ENCODE measurements around a stretch of chr5.

DNA sequence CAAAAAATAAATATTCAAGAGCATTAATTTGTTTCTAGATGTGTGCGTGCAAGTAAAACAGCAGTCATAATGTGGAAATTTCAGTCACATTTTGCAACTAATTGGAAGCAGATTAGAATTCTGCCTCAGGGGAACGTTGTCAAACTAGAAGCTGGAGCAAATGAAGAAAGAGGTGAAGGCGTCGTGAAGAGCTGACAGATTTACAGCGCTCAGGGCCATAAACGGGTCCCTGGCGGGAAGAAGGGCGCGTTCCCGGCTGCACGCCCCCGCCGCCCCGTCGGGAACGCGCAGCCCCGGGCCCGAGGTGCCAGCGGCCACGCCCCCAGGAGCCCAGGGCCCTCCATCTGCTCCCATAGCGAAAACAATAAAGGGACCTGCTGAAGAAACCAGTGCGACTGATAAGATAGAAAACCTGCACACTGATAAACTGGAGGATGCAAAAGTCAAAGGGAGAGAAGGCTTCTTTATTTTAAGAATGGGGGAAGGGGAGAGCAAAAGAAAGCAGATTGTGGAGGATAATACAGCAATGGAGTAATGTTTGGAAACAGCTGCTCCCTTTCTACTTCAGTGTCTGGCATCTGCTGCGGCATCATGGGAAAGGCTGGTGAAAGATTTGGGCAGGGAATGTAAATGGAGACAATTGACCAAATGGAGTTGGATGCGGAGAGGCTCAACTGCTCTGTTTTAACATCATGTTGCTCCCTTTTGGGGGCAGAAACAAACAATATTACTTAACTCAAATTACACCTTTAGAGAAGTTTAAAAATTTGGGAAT, 11.1 kb downstream of the ZNF608 start:
- PRO-cap = no peak
- RRBS, 2 experiments = 6 to 12% methylated on average over 9 of the region's 25 CpGs

- PRO-cap = no peak
- RRBS, 2 experiments = 96 to 100% methylated on average over 1 of the region's 6 CpGs
Observed at GRCh38 chr5:124951457-124952233, 205.2 kb upstream of the ZNF608 start.

DNA sequence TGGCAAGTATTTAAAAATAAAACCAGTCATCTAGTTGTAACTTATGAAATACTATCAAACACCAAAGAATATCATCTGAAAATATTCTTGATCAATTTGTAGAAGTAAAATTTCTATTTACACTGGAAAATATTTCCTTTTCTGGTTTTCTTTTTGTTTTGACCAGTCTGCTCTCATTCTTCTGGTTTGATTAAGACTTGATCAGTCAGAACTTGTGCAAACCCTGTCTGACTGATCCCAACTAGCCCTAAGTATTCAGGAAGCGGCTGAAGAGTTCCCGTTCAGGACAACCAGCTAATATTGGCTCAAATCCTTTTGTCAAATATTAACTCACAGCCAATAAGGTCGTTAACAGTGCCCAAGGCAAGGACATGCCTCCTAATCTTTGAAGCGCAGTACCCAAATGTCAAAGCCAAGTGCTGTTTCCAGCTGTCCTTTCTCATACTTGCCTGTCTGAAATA, 266.2 kb upstream of the ZNF608 start:
- PRO-cap = no peak
- RRBS, 2 experiments = no CpG with 5 or more reads among the region's 4 CpGs

DNA sequence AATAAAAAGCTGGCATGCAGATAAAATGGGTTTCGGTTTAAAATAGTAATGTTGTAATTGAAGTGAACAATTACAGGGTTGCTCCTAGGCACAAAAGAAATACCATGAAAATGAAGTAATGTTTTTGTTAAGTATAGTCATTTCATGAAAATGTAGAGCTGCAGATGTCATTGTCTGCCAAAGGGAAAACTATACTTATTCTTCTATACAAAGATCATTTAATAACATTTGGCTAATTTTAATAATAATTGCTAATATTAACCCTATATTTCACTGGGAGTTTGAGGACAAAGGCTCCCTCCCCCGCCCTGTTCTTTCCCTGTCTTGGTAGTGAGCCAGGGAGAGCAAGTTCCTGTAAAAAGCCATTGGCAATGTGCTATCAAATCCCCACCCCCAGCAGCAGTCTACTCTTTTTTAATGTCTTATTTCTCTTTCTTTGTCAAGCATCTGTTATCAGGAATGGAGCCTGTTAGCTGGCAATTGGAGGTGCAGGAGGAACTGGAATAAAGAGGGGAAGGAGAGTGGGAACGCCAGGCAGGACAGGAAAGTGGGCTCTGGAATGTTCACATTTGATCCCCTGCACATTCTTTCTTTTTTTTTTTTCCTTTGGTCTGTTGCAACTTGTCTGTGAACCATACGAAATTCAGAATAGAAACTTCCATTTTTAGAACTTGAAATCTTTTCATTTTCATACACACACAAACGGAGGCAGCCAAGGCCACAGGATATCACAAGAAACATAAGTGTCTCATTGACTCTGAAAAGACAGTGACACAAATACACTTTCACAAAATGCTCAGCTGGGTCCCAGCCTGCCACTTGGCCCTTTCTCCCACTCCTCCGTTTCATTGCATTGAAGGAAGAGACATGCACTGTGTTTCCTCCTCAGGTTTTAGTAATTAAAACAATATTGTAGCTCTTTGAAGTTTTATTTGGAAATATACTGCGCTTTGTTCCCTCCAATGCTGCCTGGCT, 664.8 kb upstream of the ZNF608 start:
- PRO-cap = bidirectional peak, plus-strand start at position 788 of the sequence, minus-strand start at position 505 of the sequence
- RRBS, 2 experiments = no CpG with 5 or more reads among the region's 7 CpGs

- PRO-cap = no peak
- RRBS, 2 experiments = no CpG with 5 or more reads among the region's 11 CpGs
Observed at GRCh38 chr5:125411918-125412424, 665.5 kb upstream of the ZNF608 start.

GRCh38 chr5:125575914-125576749, 829.7 kb upstream of the ZNF608 start:
- PRO-cap = no peak
- RRBS, 2 experiments = no CpG with 5 or more reads among the region's 7 CpGs

DNA sequence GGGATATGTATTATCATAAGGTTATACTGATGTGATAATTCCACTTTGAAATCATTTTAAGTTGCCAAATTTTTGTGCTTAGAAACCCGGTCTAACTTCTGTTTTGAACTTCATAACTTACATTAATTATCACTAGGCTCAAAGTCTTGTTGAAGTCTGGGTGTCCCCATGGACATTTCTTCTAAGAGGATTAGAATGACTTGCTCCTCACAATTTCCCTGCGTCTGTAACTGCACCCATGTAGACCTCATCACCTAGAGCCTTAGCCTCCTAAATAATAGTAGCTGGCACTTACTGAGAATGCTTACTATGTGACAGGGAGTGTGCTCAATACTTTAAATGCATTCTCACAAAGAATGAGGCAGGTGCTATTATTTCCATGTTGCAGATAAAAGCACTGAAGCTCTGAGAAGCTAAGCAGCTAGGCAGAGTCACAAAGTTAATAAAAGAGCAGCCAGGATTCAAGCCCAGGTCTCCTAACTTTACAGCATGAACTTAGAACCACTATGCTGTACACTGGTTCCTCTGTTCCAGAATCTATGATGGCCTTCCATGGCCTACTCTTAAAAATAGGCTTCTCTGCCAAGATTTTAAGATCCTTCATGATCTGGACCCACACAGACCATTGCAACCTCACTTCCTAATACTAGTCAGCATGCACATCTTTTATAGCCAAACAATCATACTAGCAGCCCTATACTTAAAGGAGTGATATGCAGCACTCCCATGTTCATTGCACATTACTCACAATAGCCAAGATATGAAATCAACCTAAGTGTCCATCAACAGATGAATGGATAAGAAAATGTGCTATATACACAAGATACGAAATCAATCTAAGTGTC, 1.5 kb downstream of the GRAMD2B start:
- PRO-cap = no peak
- RRBS, 2 experiments = no CpG with 5 or more reads among the region's 3 CpGs

DNA sequence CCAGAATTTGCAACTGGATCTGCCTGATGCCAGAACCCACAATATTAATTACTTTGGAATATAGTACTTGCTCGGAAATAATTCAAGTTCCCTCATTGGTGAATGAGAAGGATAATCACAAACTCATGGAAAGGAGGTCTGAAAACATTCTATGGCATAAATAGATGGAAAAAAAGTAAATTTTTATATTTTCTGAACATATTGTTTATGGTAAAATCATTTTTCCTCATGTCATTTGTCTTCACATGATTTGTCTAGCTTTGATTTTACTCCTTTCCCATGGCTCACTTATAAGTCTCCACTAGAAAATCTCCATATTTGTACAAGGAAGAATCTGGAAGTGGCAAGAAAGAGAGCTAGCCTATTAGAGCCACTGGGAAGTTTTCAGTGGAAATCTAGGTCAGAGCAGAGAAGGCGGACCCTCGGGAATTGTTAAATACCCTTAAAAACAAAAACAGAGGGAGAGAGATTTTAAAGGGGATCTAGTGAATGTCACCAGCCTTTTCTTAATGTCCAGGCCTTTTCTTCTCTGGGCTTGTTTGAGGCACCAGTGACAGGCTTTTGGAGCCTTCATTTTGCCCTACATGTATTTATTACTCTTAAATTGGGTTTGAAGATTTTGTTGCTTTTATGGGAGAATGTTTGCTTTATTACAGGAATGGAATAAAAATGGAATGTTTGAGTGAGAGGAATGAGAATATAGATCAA, 56.6 kb downstream of the GRAMD2B start:
- PRO-cap = no peak
- RRBS, 2 experiments = no CpG with 5 or more reads among the region's 3 CpGs

DNA sequence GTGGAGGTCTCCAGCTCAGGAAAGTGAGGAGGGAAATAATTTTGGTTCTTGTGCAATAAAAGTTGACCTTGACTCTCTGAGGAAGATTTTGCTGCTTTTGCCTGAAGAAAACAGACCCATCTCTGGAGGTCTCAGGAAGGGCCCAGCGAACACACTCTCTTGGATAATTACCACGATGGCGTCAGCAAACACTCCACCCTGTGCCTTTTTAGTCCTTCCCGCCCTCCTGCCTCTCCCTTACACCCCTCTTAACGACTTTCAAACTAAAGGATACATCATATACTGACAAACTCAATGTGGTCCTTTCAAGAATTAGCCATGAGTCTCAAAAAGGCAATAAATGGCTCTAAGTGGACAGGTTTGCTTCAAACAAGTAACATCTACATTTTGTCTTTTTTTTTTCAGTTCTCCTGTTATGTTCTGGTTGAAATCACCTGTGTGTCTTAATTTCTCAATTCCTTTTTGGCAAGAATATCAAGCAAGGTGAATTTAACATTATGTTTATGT, 69.9 kb downstream of the GRAMD2B start:
- PRO-cap = no peak
- RRBS, 2 experiments = no CpG with 5 or more reads among the region's 5 CpGs

DNA sequence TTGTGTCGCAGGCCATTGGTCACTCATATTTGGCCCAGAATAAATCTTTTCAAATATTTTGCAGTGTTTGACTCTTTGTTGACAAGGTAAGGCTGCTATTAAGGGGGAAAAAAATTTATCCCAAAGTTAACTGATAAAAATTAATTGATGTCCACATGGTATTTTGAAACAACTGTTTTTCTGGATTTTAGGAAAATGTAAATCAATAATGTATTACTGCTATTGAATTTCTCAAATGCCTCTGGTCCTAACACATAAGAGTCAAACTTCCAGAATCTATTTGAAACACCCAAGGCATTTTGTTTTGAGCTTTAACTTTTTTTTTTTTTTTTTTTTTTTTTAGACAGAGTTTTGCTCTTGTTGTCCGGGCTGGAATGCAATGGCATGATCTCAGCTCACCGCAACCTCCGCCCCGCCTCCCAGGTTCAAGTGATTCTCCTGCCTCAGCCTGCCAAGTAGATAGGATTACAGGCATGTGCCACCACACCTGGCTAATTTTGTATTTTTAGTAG, 75.9 kb downstream of the ALDH7A1 start:
- PRO-cap = no peak
- RRBS, 2 experiments = no CpG with 5 or more reads among the region's 5 CpGs

- PRO-cap = no peak
- RRBS, 2 experiments = no CpG with 5 or more reads among the region's 7 CpGs
Observed at GRCh38 chr5:126591265-126592134, 3.5 kb downstream of the ALDH7A1 start.

GRCh38 chr5:126825565-126826310, 48.8 kb downstream of the LMNB1 start:
- PRO-cap = no peak
- RRBS, 2 experiments = no CpG with 5 or more reads among the region's 10 CpGs

- PRO-cap = no peak
- RRBS, 2 experiments = no CpG with 5 or more reads among the region's 5 CpGs
Observed at GRCh38 chr5:126886941-126887677, 110.2 kb downstream of the LMNB1 start.

- PRO-cap = no peak
- RRBS, 2 experiments = no CpG with 5 or more reads among the region's 1 CpG
Observed at GRCh38 chr5:127025255-127025847, 5.0 kb downstream of the MARCHF3 start.

GRCh38 chr5:128113917-128114347, 30.4 kb downstream of the SLC12A2 start:
- PRO-cap = no peak
- RRBS, 2 experiments = no CpG with 5 or more reads among the region's 1 CpG

- PRO-cap = no peak
- RRBS, 2 experiments = no CpG with 5 or more reads among the region's 2 CpGs
Observed at GRCh38 chr5:128167504-128168063, 84.0 kb downstream of the SLC12A2 start.

DNA sequence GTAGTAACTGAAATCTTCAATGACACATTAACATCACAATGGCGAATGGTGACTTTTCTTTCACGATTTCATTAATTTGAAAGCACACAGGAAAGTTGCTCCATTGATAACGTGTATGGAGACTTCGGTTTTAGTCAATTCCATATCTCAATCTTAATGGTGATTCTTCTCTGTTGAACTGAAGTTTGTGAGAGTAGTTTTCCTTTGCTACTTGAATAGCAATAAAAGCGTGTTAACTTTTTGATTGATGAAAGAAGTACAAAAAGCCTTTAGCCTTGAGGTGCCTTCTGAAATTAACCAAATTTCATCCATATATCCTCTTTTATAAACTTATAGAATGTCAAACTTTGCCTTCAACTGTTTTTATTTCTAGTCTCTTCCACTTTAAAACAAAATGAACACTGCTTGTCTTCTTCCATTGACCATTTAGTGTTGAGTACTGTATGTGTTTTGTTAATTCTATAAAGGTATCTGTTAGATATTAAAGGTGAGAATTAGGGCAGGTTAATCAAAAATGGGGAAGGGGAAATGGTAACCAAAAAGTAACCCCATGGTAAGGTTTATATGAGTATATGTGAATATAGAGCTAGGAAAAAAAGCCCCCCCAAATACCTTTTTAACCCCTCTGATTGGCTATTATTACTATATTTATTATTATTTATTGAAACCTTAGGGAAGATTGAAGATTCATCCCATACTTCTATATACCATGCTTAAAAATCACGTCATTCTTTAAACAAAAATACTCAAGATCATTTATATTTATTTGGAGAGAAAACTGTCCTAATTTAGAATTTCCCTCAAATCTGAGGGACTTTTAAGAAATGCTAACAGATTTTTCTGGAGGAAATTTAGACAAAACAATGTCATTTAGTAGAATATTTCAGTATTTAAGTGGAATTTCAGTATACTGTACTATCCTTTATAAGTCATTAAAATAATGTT, 103.4 kb downstream of the SLC12A2 start:
- PRO-cap = no peak
- RRBS, 2 experiments = no CpG with 5 or more reads among the region's 6 CpGs

GRCh38 chr5:128188361-128189263, 105.0 kb downstream of the SLC12A2 start:
- PRO-cap = no peak
- RRBS, 2 experiments = no CpG with 5 or more reads among the region's 11 CpGs

GRCh38 chr5:129922761-129923822, 18.8 kb downstream of the CHSY3 start:
- PRO-cap = no peak
- RRBS, 2 experiments = no CpG with 5 or more reads among the region's 5 CpGs

DNA sequence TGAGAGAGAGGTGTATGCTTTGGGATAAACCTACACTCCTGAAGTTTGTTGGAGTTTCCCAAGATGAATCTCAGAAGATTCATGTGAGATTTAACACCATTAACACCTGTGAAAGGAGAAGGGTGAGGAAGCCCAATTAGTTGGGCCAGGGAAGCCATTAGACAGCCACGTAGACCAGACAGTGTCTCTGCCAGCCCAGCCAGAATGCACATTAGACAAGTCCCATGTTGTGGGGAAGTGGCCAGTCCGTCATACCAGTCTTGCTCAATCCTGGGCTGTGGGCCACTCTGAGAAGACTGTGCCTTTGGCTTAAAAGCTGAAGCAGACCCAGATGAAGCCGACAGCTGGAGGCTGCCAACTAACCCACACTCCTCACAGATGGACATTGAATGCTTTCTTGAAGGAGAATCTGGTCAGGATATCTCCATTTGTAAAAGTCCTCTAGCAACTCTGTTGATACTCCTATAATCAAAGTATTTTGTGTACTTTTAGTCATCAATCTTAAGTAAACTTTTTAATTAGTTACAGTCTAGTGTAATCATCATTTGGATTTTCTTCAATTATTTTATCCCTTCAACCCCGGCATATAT, 128.6 kb downstream of the CHSY3 start:
- PRO-cap = no peak
- RRBS, 2 experiments = no CpG with 5 or more reads among the region's 4 CpGs